Heart (tissue), 3 donors: ENCODE measurements around a stretch of chr3.

DNA sequence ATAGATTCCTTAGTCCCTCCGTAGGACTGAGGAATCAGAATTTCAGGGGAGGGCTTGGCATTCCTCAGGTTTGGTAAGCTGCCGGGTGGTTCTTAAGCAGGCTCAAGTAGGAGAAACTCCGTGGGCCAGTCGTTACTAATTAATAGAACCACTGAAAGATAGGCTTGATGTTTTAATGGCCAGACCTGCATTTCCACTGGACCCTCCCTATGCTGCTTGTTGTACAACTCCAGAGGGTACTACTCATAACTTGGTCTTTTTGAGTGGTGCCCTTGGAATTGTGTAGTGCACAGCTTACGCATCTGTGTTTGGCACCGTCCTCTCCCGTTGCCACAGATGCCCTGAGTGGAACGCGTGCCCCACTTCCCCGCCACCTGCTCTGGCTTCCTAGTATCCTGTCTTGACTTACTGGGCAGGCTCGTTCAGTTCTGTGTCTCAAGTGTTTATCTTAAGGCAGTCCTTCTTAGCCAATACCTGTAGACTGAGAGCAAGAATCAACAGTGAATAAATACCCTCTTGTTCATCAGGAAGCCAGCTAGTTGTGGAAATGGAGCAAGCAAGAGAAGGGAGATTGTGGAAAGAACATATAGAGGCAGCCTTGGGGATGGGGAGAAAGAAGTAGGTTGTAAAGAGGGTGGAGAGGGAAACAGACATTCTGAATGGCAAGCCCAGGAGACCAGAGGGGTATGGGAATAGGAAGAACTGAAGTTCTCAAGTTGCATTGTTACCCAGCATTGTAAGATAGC is 78.8 kb downstream of the USP13 start:
- RAMPAGE, long total RNA, 2 experiments, result no peak in any of the 2 experiments

DNA sequence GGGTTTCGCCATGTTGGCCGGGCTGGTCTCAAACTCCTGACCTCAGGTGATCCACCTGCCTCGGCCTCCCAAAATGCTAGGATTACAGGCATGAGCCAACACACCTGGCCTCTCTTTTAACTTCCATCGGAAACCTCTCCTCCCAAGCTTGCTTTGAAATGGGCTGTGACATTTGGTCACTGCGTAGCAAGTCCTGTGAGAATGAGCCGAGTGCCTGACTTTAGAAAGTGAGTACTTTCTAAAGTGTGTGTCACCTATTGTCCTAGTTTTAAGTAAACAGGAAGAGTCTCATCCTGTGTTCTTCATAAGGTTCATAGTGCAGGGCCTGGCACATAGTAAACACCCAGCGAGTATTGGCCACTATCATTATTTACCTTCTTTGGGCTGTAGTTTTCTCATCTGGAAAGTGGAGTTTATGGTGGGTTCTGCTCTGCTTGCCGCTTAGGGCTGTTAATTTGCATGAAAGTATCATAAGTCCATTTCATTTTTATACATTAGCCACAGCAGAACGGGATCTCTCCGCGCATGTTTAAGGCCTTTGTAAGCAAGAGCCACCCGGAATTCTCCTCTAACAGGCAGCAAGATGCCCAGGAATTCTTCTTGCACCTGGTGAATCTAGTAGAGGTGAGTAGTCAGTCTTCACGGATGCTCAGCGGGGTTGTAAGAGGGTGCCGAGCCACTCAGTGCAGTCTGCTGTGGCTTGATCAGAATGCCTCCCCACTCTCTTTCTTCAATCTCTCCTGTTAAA is 87.1 kb downstream of the USP13 start:
- RAMPAGE, long total RNA, 2 experiments, result no peak in any of the 2 experiments

DNA sequence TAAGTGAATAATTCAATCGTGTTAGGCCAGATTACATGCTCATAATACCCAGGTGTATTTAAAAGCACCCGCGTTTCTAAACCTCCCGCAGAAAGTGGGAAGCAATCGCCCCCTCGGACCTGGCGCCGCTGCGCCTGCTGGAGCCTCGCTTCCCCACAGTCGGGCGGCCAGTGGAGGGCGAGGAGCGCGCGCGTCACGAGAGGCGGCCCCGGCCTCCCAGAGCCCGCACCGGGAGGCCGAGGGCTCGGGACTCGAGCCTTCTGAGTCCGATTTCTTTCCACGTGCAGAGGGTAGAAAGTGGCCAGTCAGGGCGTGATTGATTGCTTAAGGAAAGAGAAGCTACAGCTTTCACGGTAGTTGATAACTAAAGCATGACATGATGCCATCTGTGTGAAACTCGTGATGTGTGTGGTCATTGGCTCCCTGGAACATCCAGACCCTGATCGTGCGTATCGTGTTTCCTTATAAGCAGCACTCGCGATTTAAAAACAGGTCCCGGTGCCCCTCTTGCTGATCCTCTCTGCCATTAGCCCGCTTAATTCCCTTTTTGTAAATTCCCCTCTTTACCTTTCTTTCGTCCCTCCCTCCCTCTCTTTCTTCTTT is 15.7 kb upstream of the SOX2 start:
- RAMPAGE, long total RNA, 2 experiments, result no peak in any of the 2 experiments

GRCh38 chr3:181711299-181711614 is 468 bp upstream of the SOX2 start:
- RAMPAGE, long total RNA, 2 experiments, result no peak in any of the 2 experiments

DNA sequence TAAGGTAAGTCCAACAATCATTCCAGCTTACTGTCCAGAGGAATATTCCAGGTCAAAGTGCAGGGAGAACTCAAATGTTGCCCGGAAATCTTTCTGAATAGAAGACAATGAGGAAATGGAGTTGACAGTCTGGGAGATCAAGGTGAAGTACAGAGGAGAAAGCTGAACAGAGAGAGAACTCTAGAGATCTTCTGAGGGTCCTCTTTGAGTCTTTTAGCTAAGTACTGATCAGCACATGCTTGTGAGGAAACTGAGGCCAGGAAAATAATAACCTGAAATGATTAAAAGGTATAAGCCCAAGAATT is 207.5 kb upstream of the ATP11B start:
- RAMPAGE, long total RNA, 2 experiments, result no peak in any of the 2 experiments

GRCh38 chr3:182682123-182682496 is 111.2 kb upstream of the ATP11B start:
- RAMPAGE, long total RNA, 2 experiments, result no peak in any of the 2 experiments

GRCh38 chr3:182889989-182890376 is 90.4 kb downstream of the DCUN1D1 start:
- RAMPAGE, long total RNA, 2 experiments, result no peak in any of the 2 experiments

DNA sequence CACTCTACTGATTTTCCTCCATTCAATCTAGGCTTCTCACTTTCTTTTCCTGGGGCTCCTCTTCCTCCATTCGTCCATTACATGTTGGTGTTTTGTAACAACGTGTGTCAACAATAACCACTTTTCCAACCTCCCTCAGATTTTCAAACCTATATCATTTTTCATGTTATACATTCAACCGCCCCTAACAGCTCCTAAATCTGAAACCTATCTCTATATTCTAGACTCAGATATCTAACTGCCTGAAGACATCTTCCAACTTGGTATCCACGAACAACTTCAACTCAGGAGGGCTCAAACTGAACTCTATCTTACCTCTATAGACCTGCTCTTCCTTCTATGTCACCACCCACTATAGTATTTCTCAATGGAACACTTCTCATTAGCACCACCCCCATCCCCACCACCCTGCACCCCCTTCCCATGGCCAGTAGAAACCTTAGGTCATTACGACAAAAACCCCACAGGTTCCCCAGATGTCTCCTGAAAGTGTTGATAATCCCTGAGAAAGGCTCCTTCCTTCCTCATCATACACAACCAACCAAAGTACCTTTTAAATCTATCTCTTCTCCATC is 28.0 kb downstream of the DCUN1D1 start:
- RAMPAGE, long total RNA, 2 experiments, result no peak in any of the 2 experiments

- RAMPAGE, long total RNA, 2 experiments, result no peak in any of the 2 experiments
These were observed 5.5 kb upstream of the DCUN1D1 start for GRCh38 chr3:182985782-182986298.

DNA sequence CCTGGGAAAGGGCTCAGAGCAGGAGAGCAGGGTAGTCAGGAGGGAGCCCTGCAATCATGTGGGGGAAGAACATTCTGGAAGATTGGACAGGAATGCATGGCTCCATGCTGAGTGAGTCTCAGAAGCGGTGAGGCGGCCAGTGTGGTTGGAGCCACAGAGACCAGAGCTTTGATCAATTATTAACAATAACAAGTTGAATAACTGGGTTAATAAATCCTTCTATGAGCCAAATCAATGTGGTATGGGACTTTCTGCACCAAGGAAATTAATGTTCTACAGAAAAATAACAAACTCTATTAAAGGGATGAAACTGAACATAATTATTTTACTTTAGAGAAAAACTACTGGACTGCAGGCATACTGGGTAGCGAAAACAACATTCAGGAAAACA is 57.9 kb upstream of the DCUN1D1 start:
- RAMPAGE, long total RNA, 2 experiments, result no peak in any of the 2 experiments

- RAMPAGE, long total RNA, 2 experiments, result no peak in any of the 2 experiments
These were observed 360 bp upstream of the MCCC1 start for GRCh38 chr3:183099636-183100075.

- RAMPAGE, long total RNA, 2 experiments, result no peak in any of the 2 experiments
These were observed 16.1 kb upstream of the LAMP3 start for GRCh38 chr3:183178592-183179149.

- RAMPAGE, long total RNA, 2 experiments, result no peak in any of the 2 experiments
These were observed 2.4 kb downstream of the B3GNT5 start for GRCh38 chr3:183255209-183256018.

GRCh38 chr3:183427178-183427750 is 1.2 kb downstream of the MCF2L2 start:
- RAMPAGE, long total RNA, 2 experiments, result no peak in any of the 2 experiments

GRCh38 chr3:183506849-183507329 is 48.6 kb downstream of the KLHL6 start:
- RAMPAGE, long total RNA, 2 experiments, result no peak in any of the 2 experiments

- RAMPAGE, long total RNA, 2 experiments, result no peak in any of the 2 experiments
These were observed 1.2 kb downstream of the KLHL6 start for GRCh38 chr3:183554288-183554757.

- RAMPAGE, long total RNA, 2 experiments, result no peak in any of the 2 experiments
These were observed 18.2 kb downstream of the KLHL24 start for GRCh38 chr3:183653617-183654089.

DNA sequence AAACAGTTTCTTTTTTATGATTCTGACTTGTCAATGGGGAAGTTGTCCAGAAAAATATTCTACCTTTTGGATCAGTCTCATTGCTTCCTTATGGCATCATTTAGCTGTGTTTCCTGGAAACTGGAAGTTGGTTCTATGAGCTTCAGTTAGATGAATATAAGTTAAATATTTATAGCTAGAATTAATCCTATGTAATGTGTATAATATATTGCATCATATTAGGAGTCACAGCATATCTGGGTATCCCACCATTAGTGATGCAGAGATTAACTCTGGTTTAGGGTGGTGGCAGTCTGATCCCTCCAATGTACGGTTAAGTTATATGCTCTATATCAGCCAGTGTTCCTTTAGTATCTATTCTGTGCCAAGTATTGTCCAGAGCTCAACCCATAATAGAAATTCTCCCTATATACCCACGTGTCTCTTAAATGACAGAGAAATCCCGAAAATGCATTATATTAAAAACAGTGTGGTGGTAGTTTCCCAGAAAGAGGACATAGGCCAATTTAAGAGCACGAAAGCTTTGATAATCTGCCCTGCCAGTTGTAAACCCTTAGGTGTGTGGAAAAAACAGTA is 19.4 kb downstream of the KLHL24 start:
- RAMPAGE, long total RNA, 2 experiments, result no peak in any of the 2 experiments

DNA sequence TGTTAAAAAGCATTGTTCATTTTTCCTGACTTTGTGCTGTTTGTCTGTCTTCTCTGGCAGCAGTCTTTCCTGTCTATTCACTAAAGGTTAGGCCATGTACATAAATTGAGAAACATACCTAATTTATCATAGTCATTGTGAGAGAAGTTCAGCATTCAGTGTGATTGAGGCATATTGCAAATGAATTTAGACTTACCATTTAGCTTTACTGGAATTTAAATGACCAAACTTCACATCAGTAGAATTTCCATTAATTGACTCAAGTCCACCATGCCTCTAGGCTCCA is 37.4 kb downstream of the YEATS2 start:
- RAMPAGE, long total RNA, 2 experiments, result no peak in any of the 2 experiments

DNA sequence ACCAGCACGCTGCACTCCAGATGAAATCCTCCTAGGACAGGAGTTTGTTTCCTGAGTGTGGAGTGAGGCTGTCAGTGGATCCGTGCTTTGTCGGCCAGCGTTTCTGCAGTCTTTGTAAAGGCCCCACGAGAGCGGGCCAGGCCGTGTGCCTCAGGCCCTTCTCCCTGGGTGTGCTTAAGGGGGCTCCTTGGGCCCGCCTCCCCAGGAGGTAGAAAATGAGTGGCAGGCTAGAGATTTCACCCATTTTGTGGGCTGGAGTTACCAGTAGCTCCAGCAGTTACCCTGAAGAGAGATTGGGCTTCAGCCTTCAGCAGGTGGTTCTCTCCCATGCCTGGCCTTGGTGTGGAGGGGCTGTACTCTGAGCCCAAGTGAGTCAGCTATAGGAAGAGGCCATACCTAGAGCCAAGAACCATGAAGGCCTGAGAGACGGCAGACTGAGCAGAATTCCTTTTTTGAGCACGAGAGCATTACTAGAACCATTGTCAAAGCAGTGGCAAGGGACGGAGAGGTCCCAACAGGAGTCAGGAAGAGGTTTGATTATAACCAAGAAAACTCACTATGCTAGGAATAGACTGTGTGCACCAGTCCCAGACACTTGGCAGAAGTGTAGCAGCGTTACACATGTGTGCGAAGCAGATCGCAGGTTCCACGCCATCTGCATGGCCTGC is 14.5 kb downstream of the MAP6D1 start:
- RAMPAGE, long total RNA, 2 experiments, result no peak in any of the 2 experiments